T47D (cell line): ENCODE measurements around the genes CPEB1 and FSD2.

- RRBS = no CpG with 5 or more reads among the region's 4 CpGs
These were observed 37.4 kb downstream of the STARD5 start for GRCh38 chr15:81286351-81287225.

DNA sequence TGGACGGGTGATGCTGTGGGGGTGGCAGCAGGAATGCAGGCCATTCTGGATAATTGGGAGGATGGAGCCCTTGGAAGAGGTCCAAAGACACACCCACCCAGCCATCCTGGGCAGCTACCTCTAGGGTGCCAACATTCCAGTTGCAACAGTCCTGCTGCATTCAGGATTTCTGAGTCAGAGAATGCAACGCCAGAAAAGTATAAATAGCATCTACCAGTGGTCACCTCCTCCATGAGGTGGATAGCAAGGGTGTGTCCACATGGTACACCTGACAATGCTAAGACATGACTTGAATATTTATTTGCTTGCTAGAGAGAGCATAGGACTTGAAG, 26.7 kb downstream of the STARD5 start:
- RRBS = no CpG with 5 or more reads among the region's 2 CpGs

- RRBS = no CpG with 5 or more reads among the region's 4 CpGs
These were observed 26.1 kb downstream of the STARD5 start for GRCh38 chr15:81297685-81298407.

DNA sequence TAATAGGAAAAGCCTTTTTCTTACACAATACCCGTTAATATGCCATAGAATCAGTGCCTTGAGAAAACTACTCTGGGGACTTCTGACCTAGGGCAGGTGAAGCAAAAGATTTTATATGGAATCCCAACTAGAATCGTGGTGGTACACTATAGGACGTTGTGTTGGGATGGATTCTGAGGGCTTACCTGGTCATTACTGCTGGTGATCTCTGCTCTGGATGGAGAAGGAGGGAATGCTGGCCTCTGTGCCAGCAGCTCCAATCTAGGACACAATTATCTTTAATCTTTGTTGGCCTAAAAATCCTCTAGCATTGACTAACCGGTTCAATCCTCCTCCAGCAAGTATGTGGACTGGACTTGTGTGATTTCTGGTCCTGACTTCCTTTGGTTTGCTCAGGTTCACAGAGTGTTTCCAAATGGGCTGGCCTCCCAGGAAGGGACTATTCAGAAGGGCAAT, 18.4 kb downstream of the STARD5 start:
- RRBS = no CpG with 5 or more reads among the region's 4 CpGs

- RRBS = no CpG with 5 or more reads among the region's 12 CpGs
These were observed 45.9 kb downstream of the GOLGA6L9 start for GRCh38 chr15:82475359-82476080.

DNA sequence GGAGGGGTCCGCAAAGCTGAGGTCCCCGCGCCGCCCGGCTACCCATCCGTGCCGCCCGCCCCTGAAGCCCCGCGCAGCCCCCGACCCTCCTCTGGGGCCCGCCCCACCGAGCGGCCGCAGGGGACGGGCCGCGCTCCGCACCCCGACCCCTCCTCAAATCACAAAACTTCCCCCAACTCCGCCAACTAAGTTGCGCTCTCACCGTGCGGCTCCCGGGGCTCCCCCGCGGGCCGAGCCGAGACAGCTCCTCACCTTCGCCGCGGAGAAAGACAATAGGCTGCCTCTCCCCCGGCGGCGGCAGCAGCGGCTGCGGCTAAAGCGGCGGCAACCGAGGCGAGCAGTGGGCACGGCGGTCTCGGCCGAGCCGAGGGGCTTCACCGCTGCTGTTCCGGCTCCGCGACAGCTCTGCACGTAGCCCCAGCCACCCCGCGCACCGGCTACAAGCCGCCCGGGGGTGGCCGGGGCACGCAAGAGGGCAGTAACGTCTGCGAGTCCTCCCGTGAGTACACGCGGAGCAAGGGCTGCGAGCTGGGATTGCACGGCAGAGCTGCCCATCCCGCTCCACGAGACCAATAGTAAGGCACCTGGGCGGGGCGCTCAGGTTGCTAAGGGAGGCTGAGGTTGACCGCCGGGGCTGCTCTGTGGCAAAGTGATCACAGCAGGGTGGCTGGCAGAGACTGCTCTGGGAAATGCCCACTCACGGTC, 26.6 kb downstream of the RPS17 start:
- RRBS = no CpG with 5 or more reads among the region's 72 CpGs

GRCh38 chr15:82543091-82543412, 2.8 kb upstream of the RPS17 start:
- RRBS = no CpG with 5 or more reads among the region's 3 CpGs

DNA sequence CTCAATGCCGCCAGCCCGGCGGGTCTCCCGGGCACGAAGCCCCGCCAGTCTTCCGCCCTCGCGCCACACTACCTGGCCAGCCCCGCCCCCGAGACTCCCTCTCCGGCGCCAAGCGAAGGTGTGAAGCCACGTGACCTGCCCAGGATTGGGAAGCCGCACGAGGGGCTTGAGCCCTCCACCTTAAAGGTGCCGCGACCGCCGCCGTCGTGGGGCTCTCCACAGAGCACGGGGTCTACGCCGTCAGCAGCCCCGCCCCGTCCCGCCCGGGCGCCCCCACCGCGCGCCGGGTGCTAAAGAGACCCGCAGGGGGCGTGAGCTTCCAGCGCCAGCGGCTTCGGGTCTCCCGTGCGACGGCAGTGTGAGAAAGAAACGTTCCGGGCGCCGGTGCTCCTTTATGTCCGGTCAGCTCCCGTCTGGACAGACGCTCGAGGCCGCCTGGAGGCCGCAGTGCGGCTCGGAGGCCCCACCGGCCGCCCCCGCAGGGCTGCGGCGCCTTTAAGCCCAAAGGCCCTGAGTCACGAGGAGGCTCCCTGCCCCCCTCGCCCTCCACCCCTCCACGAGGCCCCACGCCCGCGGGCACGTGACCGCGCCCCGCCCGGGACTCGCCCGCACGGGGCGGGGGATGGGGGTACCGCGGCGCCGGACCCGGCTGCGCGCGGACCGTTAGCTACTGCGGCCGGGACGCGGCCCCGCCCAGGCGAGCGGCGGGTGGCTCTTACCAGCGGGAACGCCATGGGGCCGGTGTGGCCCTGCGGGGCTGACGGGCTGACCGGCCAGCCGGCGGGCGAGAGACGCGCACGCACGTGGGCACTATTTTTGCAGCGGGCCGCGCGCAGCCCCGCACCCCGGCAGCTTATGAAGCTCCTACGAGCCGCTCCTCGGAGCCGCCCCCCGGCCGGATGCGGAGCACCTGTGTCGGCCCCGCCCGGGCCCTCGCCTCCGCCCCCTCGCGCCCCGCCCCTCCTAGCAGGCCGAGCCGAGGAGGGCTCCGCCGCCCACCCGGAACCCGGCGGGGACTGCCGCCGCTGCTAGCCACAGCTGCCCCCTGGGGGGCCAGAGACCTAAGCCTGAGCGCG, at the start of gene CPEB1:
TSS of gene CPEB1 (minus strand) at position 227 of the 1,076 bp plus-strand sequence.
- RRBS = 37% methylated on average over 68 of the region's 137 CpGs

DNA sequence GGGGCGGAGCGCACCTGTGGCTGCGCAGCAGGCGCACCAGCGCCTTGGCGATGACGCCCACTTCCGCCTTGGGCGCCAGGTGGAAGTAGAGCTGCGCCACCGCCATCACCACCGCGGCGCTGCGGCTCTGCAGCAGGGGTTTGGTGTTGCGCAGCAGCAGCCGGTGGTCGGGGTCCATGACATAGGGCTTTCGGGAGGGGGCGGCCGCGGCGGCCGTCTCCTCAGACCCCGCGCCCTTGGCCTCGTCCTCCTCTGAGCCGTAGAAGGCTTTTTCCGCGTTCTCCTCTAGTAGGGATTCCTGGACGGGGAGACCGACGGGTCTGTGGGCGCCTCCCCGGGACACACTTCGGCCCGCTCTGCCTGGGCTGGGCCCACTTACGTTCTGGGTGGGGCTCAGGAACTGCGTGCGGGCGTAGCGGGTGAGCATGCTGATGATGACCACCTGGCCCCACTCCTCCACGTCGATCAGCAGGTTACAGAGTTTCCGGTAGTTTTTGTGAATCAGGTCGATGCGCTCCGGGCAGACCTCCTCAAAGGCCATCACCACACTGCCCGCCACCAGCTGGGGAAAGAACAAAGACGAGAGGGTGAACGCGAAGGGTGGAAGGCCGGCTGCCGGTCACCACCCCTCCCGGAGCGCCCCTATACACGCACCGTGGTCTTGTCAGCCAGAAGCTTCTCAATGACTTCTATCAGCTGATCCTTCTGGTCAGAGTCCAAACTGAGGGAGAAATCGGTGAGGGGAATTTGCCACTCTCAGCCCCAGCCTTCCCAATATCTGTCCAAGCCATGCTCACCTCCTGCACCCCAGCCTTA, 29.0 kb downstream of the AP3B2 start:
- RRBS = 44% methylated on average over 5 of the region's 59 CpGs

DNA sequence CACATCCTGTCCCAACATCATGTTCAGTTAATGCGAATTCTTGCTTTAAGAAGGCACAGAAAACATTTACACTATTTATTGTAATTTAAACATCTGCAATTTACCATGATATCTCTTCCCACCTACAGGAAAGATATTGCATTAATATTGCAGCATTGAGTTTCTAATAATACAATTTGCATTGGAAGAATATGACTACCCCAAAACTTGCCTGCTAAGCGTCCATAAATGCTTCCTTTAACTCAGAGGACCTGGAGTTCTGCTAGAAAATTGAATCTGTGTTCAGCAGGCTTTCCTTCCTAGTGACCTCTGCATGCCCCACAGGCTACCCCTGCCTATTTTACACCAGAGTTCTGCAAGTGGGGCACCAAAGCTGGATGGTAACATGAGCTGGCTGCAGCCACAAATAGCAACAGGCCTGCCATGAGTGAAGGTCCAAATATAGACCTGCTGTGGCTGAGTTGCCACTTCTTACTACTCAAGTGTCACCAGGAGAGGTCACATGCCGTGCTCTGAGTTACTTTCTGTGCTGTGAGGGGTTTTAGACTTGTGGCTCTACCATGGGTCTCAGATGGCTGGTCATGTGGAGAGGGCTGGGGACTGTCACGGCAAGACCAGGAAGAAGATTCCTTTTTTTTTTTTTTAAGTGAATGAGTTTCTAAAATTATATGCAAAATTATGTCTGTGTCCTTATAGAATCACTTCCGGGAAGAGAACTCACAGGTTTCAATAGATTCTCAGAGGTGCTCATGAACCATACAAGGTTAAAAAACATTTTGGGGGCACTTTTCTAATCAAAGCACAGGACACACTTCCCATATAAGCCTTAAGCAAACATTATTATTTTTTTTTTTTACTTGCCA, at the start of gene FSD2:
TSS of gene FSD2 (minus strand) at position 315 of the 863 bp plus-strand sequence.
- RRBS = no CpG with 5 or more reads among the region's 5 CpGs

DNA sequence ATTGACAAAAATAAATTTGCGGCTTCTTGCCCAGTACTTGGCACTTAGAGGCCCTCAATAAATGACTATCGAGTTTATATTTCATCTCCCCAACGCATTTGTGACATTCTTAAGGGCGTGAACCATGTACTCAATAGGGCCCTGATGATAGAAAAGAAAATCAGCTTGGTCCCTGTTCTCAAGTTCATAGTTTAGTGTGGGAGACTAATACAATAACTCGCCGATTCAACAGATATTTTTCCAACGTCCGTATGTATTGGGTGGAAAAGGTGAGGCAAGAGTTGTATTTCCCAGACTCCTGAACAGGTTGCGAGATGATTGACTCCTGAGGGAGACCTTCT, 314 bp upstream of the WHAMM start:
- RRBS = no CpG with 5 or more reads among the region's 9 CpGs

DNA sequence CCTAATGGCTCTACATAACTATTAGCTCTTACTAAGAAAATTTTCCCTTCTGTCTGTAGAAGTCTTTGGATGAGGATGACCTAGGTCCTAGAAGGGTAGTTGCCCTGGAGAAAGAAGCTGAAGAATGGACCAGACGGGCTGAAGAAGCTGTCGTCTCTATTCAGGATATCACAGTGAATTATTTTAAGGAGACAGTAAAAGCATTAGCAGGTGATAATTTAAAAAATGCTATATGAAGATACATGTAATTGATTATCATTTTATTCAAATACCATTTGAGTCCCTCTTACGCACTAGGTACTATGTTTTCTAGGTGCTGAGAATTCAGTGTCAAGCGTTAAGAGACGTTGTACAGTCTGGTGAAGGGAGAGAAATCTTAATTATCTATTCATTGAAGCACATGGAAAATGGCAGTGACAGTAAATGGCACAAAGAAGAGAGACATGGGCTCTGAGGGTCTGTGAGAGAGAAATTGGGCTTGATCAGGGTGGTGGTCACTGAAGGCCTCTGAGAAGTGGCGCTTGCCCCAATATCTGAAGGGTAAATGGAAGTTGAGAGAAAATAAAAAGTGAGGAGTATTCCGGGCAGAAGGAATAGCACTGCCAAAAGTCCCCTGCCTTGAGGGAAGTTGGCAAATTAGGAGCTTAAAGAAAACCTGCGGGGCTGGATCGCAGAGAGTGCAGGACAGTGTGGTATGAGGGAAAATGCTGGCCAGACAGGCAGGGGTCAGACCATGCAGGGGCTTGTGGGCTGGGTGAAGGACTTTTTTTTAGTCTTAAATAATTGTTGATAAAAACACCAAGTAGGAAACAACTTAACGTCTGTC, 7.4 kb downstream of the WHAMM start:
- RRBS = no CpG with 5 or more reads among the region's 10 CpGs

- RRBS = no CpG with 5 or more reads among the region's 16 CpGs
These were observed 43.3 kb downstream of the WHAMM start for GRCh38 chr15:82852547-82853296.

DNA sequence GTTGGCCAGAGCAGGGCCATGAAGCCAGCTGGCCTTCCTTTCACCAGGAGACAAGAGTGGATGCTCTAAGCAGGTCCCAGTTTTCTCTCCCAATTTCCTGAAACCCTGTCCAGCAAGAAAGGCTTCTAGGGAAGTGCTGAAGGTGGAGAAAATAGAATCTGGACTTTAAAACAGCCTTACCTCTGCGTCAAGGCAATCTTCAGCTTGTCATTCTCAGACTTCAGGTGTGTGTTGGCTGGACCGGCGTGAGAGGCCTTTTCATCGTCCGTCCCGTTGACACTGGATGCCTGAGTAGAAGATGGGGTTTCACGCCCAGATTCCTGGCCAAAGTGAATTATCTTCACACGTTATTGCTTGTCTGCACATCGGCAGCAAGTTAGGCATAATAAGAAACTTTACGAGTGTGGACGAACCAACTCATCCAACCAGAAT, 49.4 kb downstream of the WHAMM start:
- RRBS = no CpG with 5 or more reads among the region's 11 CpGs

DNA sequence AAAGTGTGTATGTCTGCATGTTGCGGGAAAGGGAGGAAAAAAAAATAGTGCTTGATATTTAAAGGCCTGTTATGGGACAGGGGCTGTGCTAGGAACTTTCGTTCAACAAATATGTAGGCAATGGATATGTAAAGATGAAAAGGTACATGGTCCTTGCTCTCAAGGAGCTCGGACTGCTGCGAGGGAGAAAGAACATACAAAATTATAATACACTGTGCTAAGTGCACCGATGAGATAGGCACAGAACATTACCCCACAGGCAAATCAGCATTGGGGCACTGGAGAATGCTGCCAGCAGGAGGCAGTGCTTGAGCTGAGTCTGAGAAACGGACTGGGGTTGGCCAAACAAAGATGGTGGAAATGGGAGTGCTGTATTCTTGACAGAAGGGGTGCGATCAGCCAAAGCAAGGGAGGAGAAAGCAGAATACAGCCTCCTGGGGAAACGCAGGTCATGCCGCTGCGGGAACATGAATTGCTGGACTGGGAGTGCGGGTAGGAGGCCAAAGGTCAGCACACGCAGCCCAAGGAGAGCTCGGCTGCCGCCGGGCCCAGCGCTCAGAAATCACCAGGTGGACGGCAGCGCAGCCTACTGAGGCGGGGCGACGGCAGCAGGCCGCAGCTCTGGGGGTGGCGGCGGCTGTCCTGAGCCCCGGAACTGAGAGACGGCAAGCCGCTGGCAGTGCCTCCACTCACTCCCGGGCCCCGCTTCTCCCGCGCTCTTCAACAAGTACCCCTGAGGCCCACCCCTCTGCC, 540 bp downstream of the C15orf40 start:
- RRBS = 2% methylated on average over 9 of the region's 31 CpGs

- RRBS = no CpG with 5 or more reads among the region's 5 CpGs
These were observed 4.5 kb downstream of the BTBD1 start for GRCh38 chr15:83062528-83063033.

GRCh38 chr15:83092161-83092810, 15.2 kb upstream of the TM6SF1 start:
- RRBS = no CpG with 5 or more reads among the region's 3 CpGs

- RRBS = no CpG with 5 or more reads among the region's 3 CpGs
These were observed 49.9 kb downstream of the HDGFL3 start for GRCh38 chr15:83157717-83158110.

DNA sequence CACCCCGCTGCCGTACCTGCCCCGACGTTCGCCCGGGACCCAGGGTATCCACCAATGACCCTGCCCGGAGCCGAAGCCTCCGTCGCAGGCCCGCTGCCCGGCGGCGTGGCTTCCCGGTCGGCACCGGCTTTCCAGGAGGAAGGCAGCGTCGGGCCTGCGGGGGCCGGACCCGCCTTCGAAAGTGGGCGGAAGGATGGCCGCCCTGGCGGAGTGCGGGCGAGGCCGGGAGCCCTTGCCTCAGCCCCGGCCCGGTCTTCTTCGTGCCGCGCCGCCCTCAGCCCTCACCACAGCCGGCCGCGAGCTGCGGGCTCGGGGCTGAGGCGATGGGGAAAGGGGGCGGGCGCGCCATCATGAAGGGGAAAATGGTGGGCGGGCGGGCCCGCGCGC, 701 bp downstream of the HDGFL3 start:
- RRBS = 1% methylated on average over 35 of the region's 49 CpGs

GRCh38 chr15:83210646-83211131, 3.1 kb upstream of the HDGFL3 start:
- RRBS = no CpG with 5 or more reads among the region's 3 CpGs